Colon Carcinoma Metastatic in the Lung (tissue), 2 donors: ENCODE measurements around the genes CUL5 and NPAT.

DNA sequence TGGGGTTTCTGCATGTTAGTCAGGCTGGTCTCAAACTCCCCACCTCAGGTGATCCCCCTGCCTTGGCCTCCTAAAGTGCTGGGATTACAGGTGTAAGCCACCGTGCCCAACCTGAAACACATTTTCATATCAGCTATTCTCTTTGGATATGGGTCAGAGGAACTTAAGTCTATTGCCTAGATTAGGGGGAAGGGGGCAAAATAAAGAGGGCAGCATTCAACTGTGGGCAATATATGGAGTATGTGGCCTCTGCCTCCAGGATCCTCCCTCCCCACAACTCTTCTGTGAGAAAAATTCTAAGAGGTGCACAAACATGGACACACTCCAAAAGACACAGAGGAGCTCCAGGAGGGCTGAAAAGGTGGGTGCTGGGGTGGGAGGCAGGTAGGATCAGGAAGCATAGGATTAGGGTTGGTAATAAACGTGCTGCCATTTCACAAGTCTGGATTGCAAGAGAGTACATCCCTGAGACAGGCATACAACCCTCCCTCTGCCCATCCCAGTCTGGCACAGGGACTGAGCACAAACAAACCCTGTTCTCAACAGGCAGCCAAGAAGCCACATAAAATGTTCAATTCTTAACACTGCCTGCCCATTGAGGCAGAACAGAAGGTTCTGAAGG, 18.6 kb downstream of the SLC35F2 start:
- PRO-cap, 2 experiments, result no peak in any of the 2 experiments

- PRO-cap, 2 experiments, result no peak in any of the 2 experiments
Observed at GRCh38 chr11:107928012-107928287, 298 bp upstream of the RAB39A start.

DNA sequence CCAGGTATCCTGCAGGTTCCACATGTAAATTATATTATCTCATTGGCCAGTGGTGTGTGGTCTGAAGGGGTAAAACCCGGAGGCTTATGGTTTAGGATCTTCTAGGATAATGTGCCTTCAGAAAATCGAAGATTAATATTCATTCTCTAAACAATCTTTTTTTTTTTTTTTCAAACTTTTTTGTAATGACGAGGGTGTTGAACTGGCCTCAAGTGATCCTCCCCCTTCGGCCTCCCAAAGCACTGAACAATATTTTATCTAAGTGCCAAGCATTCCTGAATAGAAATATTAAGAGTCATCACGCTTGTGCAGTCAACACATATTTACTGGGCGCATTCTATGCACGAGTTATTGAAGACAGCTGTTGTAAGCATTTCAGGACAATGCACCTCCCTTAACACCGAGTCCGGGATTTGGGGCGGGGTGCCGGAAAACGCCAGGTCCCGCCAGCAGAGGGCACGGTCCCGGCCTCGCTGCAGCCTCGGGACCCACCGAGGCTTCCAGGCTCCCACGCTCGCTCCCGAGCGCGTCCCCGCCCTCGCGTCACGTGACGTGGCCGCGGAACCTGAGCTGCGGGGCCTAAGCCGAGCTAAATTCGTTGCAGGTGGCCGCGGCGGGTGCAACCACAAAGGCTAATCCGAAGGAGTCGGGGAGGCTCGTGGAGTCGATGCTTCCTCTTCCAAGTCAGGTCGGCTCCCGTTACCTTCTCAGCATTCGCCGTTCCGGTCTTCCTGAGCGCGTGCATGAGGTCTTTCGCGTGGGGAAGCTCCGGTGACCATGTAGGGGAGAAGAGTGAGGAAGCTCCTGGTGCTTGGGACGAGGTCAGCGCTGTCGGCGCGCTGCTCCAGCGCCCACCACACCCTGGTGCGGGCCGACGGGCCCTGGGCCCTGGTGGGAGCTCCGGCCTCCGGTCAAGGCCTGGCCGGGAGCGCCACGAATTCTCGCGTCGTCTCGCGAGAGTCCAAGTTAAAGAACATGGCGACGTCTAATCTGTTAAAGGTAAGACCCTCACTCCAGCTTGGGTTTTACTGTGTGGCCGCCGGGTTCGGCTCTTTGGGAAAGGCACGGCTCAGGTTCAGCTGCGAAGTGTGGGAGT, at the start of gene CUL5:
TSS of gene CUL5 (plus strand) at position 525 of the 1,096 bp plus-strand sequence.
- PRO-cap, 2 experiments, result peak in 2 of 2 experiments; most common plus-strand start position 546 of the sequence (in 2); most common minus-strand start position 900 of the sequence (in 1)

DNA sequence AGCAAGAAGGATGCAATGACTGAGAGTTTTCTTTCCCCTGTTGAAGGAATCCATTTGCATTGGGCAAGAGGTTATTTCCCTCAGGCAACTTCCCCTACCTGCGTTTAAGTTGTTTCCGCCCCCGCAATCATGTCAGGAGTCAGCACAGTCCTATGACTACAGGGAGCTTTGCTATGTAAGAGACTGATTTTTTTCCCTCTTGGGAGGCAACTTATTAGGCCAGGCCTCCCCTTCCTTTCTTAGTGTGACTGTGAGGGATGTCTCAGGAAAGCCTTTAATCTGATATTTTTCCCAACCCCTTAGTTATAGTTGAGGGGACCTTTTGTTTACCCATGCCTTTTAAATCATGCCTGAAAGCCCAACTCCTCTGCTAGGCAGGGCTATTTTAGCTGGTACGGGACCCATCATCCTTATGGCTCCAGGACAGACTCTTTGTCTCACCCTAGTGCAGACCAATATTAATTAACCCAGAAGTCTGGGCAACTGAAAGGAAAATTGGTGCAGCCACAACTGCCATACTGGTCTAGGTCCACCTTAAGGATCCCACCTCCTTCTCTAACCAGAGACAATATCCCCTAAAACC, 22.3 kb downstream of the NPAT start:
- PRO-cap, 2 experiments, result no peak in any of the 2 experiments

- PRO-cap, 2 experiments, result peak in 2 of 2 experiments; most common minus-strand start chr11:108222638 (in 2)
Observed at GRCh38 chr11:108222504-108222852, at the start of gene NPAT. TSS of gene NPAT (minus strand) at chr11:108222638.

DNA sequence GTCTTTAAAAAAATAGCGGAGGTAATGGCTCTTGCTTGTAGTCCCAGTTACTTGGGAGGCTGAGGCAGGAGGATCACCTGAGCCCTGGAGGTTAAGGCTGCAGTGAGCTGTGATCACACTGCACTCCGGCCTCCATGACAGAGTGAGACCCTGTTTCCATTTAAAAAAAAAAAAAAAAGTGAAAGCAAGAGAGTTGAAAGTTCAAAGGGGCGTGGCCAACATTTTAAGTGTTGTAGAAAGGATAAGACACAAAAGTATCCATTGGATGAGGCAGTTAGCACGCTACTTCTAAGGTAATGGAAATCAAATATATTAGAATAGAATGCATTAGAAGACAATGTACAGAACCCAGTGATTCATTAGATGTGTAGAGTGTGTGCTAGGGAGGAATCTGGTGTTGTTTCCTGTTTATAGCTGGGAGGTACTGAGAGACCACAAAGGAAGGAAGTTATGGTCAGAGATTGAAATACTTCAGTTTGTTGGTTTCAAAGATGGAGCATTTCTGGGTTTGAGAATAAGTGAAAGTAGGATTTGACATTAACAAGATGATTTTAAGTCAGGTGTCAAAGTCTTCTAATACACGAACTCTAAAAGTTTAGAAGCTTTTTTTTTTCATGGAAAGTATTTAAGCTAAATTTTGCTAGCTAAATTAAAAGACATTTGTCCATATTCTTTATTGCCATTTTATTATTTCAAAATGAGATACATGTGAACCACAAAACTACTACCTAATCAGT, 13.7 kb downstream of the ATM start:
- PRO-cap, 2 experiments, result no peak in any of the 2 experiments

DNA sequence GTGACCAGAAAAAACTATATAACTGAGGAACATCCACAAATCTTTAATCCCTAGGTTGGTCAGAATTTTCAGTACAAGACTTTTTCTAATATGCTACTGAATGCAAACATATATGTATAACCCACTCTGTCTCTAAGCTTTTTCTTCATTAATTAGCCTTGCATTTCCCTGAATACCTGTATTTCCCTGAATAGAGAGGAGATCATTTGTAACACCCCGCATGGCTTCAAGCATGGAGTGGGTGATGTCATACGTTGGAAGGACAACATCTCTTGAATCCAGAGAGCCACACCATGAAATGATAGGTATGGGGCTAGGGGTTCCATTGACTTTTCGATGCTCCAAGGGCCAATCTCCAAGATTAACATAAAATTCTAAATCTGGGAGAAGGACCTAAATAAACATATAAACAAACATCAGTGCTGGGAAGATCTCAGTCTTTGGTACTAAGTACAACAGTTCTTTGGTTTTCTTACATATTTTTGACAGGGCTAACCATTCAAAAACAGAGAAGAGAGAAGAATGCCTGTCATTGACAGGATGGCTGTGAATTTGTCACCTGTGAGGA, 14.6 kb upstream of the C11orf65 start:
- PRO-cap, 2 experiments, result no peak in any of the 2 experiments

DNA sequence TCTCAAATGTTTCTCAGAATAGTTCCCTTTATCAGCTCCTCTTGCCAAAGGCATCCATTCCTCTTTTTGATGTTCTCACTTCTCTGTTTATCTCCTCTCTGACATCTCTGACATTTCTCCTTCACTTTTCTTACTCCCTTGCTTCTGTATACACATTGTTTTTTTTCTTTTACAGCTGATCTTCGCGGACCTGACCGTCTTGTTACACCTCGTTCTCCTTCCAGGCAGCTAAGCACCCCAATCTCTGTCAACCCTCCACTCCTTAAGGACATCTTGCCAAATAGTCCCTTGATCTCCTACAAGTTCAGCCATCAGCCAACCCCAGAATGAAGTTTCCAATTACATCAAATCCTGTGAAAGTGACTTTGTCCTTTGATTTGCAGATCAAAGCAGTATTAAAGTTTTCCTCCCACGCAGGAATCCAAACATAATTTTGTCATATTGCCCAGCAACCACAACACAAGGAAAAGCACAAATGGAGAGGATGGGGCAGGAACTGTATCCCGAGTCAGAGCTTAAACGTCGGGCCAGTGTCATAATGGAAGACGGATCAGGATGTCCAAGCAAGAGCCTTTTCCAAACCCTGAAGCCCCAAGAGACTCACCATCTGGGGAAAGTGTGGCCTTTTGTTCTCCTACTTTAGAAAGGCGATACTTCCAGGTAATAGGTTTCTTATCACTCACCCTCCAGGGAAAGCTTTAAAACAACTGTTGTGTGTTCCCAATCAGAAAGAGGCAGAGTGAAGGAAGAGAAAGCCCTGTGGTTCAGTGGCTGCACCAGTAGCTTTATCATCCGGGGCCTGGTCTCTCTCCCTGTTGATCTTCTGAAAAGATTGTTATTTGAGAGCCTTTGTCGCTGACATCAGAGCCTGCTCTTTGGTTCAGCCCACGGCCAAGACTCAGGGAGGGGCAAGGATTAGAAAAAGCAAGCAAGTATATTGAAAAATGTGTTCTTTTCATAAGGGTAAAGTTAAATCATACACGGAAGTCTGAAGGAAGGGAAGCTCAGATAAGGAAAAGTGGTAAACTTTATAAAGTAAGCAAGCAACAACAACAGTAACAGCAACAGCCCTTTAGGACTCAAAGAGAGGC, 41.8 kb downstream of the EXPH5 start:
- PRO-cap, 2 experiments, result peak in 1 of 2 experiments; most common plus-strand start position 530 of the sequence (in 1); most common minus-strand start position 224 of the sequence (in 1)

DNA sequence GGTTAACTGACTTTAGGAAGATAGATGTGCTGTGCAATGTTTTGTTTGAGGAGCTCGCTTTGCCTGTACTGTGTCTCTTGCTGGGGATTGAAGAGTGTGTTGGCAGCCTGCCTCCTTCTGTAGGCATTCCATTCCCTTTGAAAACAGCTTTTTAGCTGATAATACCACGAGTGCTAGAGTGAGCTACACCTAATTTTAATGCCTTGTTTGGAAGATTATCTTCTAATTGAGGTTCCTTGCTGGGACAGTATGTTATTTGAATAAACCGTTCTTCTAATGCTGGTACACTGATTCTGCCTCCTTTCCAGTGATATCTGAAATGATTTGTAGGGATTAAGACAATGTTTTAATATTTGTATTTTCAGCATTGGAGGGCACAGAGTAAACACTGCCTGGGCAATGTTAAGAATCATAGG, 7.3 kb downstream of the DDX10 start:
- PRO-cap, 2 experiments, result no peak in any of the 2 experiments

DNA sequence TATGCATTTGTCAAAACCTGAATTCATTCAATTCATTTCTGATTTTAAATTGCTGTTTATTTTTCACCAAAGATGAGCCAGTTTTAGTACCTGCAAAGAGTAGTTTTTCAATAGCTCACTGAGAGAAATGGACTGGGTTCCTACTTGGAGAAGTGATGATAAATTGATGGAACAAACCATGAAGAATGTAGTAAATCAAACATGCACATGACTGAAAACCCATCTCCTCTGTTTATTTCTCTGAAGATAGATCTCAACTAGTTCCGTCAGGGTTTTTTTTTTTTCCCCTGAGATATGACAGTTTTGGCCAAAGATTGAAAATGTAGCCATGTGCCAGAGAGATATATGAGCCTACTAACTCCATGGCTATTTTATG, 239.6 kb downstream of the DDX10 start:
- PRO-cap, 2 experiments, result no peak in any of the 2 experiments

GRCh38 chr11:108923478-108923825, 258.6 kb downstream of the DDX10 start:
- PRO-cap, 2 experiments, result no peak in any of the 2 experiments

GRCh38 chr11:110068945-110069883, 24.0 kb upstream of the ZC3H12C start:
- PRO-cap, 2 experiments, result peak in 1 of 2 experiments; most common minus-strand start chr11:110069558 (in 1)

- PRO-cap, 2 experiments, result peak in 1 of 2 experiments; most common minus-strand start chr11:110076527 (in 1)
Observed at GRCh38 chr11:110076170-110077106, 16.8 kb upstream of the ZC3H12C start.

GRCh38 chr11:110091813-110092441, 1.3 kb upstream of the ZC3H12C start:
- PRO-cap, 2 experiments, result no peak in any of the 2 experiments

DNA sequence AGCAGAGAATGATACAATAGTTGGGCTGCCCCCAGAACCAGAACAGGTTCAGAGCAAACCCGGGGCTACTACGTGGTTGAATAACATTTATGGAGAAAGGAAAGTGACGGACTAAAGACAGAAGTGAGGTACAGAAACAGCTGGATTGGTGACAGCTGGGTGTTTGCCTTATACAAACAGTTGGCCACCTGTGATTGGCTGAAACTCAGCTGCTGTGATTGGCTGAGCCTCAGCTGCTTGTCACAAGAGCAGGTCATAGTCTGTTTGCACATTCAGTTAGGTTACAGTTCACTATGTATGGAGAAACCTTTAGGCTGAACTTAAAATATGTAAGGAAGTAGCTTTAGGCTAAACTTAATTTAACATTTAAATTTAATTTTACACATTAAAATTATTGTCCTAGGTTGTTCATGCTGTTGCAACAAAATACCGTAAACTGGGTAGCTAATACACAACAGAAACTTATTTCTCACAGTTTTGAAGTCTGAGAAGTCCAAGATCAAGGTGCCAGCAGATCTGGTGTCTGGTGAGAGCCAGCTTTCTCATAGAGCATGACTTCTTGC, 52.6 kb upstream of the FDX1 start:
- PRO-cap, 2 experiments, result no peak in any of the 2 experiments

DNA sequence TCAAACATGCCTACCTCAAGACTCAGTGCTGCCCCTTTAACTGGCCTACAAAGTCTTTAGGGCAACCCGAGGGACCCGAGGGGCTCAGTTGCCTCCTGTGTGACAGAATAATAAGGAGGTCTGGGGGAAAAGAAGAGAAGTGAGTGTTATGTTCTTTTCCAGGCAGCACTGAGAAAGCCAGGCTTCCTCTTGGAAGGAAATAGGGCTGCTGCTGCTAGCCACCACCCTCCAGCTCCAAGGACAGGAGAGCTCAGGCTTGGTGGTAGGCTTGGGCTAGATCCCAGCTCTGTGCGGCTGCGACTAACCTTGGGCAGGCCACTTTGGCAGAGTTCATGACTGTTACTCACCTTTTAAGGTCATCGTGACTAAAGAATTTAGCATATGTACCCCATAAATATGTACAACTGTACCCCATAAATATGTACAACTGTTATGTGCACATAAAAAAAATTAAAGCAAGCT, 124.9 kb upstream of the POU2AF2 start:
- PRO-cap, 2 experiments, result no peak in any of the 2 experiments

- PRO-cap, 2 experiments, result peak in 1 of 2 experiments; most common plus-strand start chr11:111284494 (in 1); most common minus-strand start chr11:111284337 (in 1)
Observed at GRCh38 chr11:111283810-111284644, 14.3 kb upstream of the POU2AF3 start.

- PRO-cap, 2 experiments, result no peak in any of the 2 experiments
Observed at GRCh38 chr11:111334404-111335045, 36.2 kb downstream of the POU2AF3 start.

DNA sequence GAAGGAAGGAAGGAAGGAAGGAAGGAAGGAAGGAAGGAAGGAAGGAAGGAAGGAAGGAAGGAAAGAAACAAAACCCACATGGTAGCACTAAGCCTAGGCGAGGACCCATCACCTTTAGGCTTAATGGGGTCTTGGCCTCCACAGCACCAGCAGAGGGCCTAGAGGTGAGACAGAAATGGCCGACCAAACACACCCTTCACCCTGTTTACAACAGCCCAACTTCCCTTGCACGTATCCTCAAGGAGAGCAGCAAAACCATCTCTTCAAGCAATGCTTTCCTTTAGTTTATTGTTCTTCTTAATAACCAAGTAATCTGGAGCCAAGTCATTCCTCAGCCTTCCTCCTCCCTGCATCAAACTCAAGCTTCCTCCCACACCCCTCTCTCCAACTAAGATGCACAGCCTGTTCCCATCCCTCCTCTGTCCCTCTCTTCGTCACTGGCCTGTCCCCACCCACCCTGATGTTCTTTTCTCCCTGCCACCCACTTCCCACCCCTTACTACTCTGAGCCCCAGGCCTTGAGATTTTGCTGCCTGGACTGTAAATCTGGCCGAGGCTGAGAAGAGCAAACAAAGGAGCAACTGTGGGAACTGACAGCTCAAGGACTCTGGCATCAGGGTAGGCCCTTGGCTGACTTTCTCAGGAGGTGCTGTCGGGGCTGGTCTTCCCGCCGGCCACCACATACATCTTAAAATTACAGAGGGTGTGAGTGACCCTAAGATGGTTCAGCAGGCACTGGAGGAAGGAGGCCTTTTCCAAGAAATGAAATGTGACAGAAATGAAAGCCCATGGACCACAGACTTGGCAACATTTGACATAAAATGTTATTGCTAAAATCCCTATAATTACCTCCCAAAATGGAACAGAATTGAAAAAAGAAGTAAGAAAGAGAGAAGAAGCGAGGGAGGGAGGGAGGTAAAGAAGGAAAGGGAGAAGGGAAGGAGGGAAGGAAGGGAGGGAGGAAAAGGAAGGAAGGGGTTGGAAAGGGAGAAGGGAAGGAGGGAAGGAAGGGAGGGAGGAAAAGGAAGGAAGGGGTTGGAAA, 25.8 kb downstream of the POU2AF1 start:
- PRO-cap, 2 experiments, result no peak in any of the 2 experiments

DNA sequence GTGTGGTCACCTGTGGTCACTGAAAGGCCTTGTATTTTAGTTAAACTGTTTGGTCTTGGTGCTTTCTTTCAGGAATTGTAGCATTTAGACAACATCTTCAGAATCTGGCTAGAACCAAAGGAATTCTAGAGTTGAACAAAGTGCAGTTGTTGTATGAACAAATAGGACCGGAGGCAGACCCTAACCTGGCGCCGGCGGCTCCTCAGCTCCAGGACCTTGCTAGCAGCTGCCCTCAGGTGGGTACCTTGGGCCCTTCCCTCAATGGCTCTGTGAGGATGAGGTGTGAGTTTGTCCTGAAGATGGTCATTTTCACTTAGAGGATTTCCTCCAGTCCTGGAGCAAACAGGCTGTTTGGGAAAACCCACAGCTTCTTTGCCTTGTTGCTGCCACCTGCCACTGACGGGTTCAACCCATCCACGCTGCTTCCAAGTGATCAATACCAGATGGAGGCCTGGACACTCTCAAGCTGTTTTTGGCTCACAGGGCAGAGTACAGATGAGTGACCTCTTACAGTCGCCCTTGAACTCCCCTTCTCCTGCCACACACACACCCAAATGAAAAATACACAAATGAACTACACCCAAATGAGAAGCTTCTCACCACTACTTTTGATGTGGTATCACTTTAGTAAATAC, 45.2 kb downstream of the PPP2R1B start:
- PRO-cap, 2 experiments, result no peak in any of the 2 experiments